Mammary microvascular endothelial cell (primary cell): ENCODE measurements around the genes ZNF846, ICAM5, TYK2, S1PR5 and SLC44A2.

DNA sequence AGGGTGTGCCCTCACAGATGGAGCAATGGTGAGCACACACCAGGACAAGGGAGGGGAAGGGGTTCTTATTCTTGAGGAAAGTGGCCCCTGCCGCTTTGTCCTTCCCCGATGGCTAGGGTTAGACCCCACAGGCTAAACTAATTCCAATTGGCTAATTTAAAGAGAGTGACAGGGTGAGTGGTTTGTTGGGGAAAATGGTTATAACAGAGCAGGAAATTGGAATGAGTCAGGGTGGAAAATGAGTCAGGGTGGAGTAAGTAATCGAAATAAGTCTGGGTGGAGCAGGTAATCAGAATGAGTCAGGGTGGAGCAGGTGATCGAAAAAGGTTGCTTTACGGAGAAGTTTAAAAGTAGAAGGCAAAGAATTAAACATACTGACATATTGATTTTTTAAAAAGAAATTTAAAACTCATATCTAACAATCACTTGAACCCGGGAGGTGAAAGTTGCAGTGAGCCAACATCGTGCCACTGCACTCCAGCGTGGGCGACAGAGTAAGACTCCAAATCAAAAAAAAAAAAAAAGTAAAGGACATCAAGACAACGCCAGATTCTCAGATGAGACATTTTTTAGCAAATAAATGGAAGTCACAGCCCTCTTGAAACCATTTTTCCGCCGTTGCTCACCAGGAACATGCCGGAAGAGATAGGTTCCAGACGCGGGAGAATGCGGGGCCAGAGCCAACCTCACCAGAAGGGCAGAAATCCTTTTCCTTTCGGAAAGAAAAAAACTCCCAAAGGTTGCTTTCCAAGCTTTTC, 715 bp downstream of the ZNF562 start:
- RAMPAGE, long total RNA = no peak

DNA sequence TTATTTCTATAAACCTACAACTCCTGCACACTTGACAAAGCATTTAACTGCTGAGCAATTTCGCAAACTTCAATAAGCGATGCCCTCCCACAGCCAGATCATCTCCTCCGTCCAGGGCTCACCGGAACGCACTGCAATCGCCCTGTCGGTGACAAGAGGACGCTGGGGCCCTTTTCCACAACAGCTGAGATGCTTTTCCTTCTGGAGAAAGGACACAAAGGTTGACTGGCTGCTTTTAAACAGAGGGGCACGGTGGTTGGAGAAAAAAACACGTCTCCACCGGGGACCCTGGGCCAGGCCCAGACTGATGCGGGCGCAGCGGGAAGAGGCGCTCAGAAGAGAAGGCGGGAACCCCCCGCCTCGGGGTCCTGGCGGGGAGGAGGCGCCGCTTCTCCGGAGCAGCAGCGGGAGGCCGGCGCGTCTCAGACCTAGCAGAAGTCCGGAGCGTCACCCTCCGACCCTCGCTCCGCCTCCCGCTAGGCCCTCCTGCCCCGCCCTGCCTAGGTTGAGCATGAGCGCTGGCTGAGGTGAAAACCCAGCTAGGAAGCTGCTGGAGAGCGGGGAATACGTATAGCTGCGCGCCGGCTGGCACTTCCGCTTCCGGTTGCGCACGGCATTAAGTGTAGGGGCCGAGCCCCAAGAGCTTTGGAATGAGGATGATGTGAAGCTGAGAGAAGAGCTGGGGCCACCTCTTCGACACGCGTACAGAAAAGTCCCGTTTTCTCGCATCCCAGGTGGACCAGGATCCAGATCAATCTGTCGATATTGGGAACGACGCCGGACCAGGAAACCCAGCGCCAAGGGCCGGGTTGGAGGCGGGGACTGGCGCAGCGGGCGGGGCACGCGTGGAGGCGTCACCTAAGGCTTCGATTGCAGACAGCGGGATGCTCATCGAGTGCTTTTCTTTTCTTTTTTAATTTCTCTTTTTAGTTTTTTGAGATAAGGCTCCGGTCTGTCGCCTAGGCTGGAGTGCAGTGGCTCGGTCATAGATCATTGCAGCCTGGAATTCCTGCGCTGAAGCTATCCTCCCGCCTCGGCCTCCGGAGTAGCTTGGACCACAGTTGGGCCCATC, at the start of gene ZNF846:
Gene ZNF846, minus strand, starts transcription at position 572 of the 1,072 bp plus-strand sequence.
- RAMPAGE, long total RNA = no peak

DNA sequence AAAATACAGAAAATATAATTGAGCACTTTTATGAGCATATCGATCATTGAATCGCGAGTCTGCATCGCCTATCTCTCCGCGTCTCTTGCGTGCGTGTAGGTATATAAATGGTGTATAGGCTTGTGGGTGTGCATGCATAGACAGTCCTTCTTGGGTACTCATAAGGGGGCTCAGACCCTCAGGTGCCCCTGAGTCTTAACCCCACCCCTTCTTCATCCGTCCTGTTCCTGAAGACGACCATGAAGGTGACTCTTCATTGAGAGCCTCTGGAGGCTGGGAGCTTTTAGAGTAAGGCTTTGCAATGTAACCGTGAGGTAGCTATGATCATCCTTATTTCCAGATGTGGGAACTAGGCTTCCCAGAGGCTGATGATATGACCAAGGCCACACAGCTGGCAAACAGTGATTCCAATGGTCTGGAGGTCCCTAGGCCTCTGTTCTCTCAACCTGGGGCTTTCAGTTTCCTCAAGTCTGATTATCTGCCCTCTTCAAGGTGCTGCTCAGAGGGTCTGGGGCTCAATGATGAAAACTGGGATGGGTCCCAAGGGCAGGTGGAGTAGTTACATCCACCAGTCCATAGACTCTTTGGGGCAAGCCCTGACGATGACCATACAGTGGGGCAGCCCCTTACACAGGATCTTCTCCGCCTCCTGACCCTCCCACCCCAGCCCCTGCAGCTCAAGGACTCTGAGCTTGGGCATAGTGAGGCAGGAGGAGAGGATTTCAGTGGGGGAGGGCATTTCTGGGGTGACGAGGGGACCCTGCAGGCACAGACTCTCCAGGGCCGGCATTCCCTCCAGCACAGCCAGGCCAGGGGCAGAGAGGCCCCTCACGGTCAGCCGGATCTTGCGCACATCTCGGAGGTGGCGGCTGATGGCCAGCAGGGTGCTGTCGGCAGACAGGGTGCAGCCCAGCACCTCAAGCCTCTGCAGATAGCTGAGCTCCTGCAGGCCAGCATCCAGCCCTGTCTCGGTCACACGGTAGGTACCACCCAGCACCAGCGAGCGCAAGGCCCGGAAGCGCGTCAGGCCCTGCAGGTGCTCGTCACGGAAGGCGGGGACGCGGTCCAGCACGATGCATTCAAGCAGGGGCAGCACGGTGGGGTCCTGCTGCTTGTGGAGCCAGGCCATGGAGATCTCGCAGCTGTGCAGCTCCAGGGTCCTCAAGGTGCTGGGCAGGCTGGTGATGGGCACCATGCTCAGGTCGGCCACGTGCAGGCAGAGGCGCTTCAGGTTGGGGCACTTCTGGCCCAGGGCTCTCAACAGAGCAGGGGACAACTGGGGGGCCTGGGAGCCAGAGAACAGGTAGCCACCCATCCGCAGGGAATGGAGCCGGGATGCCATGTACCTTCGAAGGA, 8.1 kb downstream of the FBXL12 start:
- RAMPAGE, long total RNA = no peak

GRCh38 chr19:10114959-10115645, 3.6 kb downstream of the P2RY11 start:
- RAMPAGE, long total RNA = no peak

DNA sequence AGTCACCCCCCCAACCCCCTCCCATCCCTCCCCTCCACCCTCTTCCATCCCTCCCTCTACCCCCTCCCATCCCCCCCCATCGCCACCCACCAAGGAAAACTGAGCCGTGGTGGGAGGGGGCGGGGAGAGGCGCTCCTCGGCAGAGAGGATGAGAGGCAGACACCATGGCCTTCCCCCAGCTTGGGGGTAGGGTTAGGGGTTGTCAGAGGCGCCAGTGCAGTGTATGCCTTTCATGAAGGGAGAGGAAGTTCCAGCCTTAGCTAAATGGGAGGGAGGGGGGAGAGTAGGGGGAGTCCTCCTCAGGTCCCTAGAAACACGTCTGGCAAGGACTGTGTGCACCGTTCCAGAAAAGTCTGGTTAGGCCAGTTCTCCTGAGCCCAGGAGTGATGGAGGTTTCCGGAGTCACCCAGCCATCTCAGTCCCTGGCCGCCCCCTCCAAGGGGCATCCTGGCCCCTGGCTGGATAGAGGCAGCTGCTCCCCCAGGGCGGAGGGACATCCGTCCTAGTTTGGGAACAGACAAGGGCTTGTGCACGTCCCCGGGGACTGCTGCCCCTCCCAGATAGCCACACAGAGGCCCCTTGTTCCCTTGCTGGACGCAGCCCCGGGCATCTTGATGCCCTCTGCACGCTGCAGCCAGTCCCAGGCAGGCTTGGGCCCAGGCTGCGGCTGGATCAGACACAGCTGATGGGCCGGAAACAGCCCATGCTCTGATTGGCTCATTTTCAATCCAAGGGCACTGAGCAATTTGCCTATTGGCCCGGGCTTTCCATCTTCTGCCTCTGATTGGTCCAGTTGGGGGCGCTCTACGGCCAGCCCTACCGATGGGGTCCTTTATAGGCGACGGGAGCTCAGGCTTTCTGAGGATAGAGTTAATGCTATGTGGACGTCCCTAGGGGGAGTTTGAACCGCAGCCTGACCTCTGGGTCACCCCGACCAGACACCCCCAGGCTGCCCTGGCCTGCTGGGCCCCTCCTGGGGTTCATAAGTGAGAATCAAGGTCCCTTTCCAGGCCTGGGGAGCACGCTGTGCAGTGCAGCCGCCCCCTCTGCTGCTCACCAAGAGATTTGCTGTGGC, 3.9 kb downstream of the S1PR2 start:
- RAMPAGE, long total RNA = no peak

DNA sequence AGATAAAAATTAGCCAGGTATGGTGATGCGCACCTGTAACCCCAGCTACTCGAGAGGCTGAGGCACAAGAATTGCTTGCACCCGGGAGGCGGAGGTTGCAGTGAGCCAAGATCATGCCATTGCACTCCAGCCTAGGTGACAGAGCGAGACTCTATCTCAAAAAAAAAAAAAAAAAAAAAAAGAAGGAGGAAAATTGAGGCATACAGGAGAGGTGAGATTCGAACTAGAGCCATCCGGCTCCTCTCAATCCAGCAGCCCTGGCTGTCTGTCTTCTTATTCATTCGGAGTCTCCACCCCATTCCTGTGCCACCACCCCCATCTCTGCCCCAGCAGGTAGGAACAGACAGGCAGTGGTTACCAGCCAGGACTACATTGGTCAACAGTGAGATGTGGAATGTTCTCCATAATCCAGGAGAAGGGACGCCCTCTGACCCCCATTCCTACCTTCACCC, 6.5 kb upstream of the S1PR2 start:
- RAMPAGE, long total RNA = no peak

- RAMPAGE, long total RNA = no peak
Measured at GRCh38 chr19:10289240-10290211, at the start of gene ICAM5. TSS of gene ICAM5 (plus strand) at chr19:10289952.

DNA sequence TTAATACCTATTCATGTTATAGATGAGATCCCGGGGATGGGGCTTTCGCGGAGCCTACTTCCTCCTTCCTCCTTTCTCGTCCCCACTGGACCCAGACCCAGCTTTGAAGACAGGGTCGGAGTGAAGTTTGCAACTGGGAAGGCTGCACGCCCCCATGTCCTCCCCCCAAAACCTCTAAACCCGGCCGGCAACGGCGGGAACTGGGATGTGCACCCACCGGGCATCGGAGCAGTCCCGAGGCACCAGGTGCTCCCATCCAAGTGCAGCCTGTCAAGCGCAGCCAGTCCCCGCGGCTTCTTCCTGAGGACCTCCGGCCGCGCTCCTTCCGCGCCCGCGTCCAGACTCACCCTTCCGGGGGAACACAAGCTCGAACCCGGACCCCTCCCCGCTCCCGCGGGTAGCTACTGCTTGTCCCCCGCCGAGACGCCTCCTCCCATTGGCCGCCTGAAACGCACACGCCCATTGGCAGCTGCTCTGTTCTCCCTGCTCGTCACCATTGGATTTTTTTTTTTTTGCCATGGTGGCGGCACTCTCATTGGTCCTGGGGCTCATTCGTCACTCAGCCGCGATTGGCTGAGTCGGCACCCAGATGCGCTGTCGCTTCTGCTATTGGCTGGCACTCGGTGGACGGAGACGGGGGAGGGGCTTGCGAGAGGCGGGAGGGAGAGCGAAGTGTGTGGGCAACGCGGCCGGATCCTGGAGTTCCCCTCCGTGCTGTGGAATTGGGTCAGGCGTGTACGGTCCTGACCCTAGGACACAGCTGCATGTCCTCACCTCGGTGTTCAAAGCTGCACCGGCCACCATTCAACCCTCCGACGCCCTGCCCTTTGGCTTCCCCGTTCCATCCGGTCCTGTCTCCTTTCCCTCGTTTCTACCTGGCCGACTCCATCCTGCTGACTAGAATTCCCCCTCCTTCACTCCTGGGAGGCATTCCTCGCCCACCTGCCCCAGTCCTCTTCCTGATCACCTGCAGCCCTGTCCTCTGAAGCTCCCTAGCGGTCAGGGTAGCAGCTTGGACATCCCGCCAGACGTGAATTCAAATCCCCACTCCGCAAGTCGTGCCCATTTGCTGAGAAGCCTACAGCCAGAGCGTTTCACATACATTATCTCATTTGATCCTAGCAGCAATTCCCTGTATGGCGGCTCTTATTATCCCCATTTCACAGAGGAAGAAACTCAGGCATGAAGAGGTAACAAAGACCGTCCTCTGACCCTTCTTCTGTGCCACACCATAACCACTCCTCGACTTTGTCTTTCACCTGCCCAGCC, at the start of gene TYK2:
Gene TYK2, minus strand, starts transcription at position 410 of the 1,269 bp plus-strand sequence.
- RAMPAGE, long total RNA = no peak

DNA sequence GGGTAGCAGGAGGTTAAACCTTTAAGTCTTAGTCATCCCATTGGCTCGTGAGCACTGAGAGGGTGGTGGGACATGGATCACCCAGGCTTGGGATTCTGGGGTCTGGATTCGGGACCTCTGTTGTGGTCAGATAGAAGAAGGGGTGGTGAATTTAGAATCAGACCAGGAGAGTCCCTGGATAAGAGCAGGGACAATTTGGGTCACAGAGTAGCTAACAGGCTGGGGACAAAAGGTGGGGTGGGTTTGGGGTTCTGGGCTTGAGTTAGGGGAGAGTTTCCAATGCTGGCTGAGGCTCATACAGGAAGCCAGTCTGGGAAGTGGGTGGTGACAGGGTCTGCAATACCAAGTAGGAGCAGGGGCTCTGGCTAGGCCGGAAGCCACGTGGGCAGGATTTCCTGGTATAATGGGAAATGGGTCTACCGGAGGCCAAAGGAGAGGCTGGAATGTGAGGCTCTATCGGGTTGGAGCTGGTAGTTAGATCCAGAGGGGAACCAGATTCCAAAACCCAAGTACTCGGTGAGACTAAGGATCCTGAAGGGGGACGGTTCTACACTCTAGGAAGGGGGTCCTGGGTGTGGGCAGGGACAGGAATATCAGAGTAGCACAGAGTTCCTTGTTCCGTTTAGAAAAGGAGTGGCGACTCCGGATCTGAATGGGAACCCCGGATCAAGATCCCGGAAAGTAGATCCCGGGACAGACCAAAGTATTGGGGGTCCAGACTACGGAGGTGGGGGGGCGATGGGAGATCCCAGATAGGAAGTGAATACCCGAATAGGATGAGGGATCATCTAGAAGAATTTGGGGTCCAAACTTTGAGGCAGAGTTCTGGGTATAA, 898 bp downstream of the CDC37 start:
- RAMPAGE, long total RNA = no peak

GRCh38 chr19:10405463-10405879, 2.1 kb upstream of the CDC37 start:
- RAMPAGE, long total RNA = no peak

DNA sequence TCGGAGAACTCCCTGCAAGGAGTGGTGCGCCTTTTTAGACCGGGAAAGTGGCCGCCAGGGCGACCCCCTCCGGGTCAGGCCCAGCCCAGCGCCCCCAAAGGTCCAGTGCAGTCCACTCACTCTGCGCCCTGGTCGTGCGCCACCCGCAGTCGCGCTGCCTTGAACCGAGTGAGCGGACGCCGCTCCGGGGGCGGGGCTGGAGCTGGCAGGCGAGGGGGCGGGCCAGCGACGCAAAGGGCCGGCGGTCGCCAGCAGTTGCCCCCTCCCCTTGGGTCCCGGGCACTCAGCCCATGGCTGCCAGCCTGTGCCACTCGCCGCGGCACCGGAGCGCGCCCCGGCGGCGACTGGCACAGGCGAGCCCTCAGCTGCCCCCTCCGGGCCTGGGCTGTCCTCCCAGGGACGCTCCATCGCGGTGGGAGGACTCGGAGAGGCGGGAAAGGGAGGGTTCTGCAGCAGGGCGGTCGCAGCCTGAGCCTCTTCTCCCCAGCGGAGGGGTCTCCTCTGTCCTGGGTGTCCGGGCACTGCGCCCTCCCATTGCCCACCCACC, at the start of gene S1PR5:
Gene S1PR5, minus strand, starts transcription at position 170 of the 547 bp plus-strand sequence.
- RAMPAGE, long total RNA = no peak

DNA sequence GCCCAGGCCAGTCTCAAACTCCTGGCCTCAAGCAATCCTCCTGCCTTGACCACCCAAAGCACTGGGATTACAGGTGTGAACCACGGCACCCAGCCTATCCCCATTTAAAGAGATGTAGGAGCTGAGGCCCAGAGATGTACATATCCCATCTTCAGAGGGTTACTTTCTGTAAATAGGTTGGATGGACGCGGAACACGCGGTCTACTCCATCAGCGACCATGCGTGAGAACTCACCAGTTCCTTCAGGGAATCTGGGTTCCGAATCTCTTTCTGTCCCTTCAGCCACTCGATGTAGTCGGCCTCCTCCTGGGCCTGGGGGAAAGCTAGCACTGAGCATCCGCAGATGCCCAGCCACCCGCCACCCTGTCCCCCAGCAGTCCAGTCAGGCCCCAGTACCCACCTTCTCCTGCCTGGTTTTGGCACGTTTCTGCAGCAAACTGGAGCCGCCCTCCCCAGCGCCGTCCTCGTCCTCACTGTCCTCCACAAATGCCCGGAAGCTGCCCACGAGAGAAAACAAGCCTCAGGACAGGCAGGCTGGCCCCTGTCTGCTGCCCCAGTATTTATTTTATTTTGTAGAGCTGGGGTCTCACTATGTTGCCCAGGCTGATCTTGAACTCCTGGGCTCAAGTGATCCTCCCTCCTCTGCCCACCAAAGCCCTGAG, 4.9 kb downstream of the KRI1 start:
- RAMPAGE, long total RNA = no peak

DNA sequence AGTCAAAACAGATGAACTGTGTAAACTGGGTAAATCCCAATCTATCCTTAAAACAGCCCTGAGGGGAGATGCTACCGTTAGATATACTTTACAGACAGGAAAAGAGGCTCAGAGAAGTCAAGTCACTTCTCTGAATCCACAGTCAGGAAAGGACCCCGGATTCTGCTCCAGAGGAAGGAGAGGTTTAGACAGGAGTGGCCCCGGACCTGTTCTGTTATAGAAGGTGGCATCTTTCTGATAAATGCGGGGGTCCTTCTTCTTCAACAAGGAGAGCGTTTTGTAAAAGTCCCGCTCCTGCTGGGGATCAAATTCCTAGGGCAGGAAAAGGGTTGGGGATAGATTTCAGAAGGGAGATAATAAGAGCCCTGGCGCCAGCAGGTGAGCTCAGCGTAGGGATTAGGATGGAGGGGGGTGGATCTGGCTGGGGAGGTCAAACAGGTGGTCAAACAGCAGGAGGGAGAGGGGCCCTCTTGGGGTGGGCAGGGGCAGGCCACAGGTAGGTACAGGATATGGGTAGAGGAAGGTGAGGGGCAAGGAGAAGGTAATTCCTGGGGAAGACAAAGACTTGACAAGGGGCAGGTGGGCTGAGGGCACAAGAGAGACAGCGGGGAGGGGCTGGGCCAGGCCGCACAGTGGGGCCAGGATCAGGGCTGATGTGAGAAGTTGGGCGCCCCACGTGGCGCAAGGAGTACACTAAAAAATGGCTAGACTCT, 931 bp downstream of the KRI1 start:
- RAMPAGE, long total RNA = no peak

GRCh38 chr19:10566550-10567221, 876 bp upstream of the KRI1 start:
- RAMPAGE, long total RNA = no peak

- RAMPAGE, long total RNA = no peak
Measured at GRCh38 chr19:10568028-10568403, 763 bp downstream of the CDKN2D start.

DNA sequence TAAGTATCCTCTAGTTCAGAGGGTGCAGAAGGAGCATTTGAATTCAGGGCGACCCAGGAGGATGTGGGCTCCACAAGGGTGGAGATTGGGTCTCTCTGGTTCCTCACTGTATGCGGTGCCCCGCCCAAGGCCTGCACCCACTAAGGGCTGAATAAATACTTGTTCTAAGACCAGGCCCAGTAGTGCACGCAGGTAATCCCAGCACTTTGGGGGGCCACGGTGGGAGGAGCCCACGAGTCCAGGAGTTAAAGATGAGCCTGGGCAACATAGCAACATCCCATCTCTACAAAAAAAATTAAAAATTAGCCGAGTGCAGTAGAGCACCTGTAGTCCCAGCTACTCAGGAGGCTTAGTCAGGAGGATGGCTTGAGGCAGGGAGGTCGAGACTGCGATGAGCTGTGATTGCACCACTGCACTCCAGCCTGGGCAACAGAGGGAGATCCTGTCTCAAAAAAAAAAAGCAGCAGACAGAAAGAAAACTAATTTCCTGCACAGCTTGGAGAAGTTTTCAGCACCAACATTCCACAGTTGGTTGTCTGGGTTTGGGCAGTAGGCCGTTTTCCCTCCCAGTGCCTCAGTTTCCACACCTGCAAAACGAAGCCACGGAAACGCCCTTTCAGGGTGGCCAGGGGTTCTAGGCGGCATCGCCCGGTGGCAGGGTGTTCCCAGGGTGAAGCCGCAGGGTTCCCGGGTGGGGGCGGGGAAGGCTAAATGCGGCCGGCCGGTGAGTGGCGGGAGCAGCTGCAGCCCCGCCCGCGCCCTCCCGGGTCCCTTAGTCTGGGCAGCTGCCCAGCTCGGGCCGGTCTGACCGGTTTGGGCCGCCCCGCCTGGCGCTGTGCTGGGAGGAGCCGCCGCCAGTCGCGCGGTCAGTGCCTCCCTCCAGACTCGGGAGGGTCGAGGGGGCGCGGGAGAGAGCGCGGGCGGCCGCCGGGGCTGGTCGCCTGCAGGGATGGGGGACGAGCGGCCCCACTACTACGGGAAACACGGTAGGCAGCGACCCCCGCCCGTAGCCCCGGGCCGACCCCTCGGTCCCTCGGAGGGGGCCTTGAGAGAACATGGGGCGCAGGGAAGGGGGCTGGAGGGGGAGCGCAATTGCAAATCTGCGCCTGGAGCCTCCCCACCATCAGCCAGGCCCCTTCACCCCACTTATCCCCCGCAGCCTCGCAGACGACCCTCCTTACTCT, at the start of gene SLC44A2:
Gene SLC44A2, plus strand, starts transcription at position 869 of the 1,184 bp plus-strand sequence.
- RAMPAGE, long total RNA = no peak

DNA sequence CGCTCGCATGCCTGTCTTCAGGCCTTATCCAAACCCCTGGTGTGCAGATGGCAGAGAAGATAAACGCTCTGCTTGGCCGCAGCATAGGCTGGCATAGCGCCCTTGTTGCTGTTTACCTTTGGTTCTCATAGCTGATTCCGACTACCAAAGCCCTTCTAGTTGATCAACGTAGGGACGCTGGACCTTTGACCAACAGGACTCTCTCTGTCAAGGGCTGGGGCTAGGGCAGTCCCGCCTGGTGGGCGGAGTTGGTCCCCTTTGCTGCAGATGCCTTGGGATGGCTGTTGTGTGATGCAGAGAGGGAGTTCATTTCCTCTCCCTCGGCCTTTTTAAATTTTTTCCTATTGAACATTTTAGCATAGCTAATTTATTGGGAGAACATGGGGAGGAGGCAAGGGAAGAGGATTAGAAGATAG, 23.4 kb upstream of the QTRT1 start:
- RAMPAGE, long total RNA = no peak

DNA sequence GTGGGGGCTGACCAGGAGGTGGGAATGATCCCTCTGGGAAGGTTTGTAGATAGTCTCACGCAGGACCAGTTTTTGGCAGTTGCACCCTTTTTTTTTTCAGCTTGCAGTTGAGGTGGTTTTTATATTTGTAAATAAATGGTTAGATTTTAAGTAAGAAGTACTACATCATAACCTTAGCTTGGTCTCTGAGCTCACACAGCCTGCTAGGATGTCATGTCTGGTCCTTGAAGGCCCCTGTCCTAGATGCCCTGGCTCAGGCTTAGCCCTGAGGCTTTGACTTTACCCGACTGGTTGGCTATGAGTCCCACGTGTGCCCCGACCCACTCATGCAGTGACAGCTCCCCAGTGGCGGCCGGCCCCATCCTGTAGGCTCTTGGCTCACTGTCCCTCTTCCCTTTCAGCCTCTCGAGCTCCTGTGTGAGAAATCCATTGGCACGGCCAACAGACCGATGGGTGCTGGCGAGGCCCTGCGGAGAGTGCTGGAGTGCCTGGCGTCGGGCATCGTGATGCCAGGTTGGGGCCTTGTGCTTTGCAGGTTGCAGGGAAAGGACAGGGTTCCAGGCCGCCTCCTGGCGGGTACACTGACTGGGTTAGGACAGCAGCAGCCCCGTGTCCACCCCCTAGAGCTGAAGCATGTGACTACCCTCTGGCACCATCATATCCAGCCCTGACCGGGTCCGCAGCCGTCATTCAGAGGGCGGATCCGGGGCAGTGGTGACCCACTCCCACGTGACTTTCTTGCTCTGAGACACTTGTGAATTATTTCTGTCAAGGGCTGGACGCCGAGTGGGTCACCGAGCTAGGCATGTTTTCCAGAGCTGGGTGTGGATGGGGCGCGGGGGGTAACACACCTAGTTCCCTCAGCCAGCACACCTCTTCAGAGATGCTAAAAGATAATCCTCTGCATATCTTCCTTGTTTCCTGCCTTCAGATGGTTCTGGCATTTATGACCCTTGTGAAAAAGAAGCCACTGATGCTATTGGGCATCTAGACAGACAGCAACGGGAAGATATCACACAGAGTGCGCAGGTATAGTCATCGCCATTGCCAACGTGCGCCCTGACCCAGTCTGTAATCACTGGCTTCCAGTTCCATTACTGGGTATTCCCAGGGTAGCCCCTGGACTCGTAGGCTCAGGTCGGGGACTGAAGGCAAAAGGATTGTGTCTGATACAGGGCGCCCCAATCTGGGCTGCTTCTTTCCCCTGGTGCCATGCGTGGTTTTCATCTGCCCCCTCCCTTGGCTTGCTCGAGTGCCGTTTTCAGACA, 21.4 kb upstream of the QTRT1 start:
- RAMPAGE, long total RNA = no peak

DNA sequence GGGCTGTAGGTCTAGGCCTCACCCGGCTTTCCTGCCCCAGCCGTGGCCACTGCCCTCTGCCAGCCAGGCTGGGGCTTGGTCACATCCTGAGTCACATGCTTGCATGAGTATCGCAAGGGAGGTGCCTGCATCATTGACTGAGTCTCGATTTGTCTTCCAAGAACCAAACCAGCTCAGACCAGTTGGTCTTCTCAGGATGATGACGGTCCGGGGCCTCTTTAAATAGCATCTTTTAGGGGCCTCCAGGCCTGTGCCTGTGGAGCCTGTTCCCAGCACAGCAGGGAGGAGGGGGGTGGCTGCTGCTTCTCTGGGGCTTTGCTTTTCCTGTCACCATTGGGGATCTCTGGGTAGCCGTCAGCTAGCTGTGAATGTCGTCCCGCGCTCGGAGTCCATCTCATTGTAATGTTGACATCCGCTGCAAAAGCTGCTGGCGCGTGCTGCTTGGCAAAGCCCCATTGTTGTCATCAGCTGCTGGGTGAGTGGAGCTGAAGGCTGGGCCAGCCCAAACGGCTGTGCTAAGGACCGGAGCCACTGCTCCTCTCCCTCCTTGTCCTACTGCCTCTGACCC, 14.5 kb upstream of the QTRT1 start:
- RAMPAGE, long total RNA = no peak

DNA sequence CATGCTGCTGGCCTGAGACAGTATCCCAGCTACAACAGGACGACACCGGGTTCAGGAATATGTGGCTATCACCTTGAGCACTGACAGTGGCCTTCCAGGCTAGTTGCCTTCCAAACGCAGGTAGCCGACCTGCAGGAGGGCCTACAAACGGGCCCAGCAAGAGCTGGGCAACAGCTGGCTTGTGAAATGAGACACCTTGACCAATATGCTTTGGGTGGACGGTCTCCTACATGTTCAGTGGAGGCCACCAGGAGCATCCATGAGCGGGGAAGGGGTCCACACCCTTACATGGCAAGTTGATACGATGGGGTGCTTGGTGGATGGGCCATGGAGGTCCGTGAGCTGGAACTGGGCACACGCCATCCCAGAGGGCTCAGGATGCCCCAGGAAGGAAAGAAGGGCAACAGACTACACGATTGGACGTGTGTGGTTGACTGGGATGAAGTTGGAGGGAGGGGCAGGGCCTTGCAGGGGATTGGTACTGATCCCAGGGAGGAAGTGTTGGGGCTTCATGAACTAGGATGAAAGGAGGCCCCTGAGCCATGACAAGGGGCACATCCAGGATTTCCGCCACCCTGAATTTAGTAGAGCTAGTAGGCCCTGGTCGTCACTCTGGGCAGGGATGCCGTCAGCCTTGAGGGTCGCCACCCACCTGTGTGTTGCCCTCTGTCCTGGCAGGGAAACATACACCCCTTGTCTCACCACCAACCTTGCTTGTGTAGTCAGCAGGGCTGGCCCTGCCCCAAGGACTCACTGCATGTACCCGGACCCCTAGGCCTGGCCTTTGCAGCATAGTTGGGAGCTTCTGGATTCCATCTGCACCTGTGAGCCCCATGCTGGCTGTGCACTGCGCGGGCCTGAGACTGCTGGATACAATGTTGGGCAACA, 9.6 kb upstream of the QTRT1 start:
- RAMPAGE, long total RNA = no peak